Airway epithelial cell (primary cell): ENCODE measurements around a stretch of chr14.

DNA sequence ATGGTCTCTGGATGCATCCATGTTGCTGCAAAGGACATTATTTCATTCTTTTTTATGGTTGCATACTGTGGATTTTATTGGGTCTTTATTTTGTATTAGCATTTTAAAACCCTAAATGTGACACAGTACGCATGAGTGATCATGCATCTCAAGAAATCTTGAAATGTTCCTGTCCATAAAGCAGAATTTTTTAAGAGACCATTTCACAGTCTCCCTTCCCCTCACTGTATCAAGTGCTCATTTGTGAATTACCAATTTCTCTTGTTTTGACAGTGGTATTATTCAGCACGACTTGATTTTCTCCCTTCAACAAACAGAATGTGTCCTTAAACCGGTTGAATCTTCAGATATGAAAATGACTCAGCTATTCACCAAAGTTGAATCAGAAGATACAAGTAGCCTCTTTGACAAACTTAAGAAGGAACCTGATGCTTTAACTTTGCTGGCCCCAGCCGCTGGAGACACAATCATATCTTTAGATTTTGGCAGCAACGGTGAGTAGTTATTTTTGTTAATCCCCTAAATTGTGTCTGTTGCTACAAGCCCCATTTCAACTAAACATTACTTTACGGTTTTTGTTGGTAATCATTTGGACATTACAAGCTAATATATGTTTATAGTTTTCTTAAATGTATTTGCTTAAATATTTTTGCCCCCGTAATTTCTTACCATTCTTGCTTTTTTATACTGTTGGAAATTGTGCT lies 25.5 kb upstream of the SNAPC1 start:
- RAMPAGE, long total RNA, result no peak

- RAMPAGE, long total RNA, result no peak
These were observed 26.9 kb downstream of the SYT16 start for GRCh38 chr14:61839223-61839919.

GRCh38 chr14:61864267-61865255 lies 52.1 kb downstream of the SYT16 start:
- RAMPAGE, long total RNA, result no peak

DNA sequence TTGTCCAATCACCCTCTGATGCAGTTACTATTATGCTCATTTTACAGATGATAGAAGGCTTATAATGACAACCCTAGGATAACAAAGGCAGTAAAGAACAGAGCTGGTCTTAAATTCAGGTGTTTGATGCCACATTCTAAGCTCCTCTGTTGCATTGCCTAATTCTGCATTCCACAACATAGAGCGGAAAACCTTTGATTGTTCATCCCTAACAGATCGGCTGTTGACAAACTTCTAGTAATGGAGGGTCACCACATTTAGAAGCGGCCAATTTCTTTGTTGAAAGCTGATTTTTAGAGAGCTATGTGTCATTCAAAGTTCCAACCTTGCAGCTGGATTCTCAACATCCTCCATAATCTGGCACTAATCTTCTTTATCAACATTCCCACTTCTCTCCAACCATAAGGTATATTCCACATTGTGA lies 371.1 kb downstream of the SYT16 start:
- RAMPAGE, long total RNA, result no peak

- RAMPAGE, long total RNA, result no peak
These were observed 107.3 kb downstream of the PPP2R5E start for GRCh38 chr14:63435683-63436447.

DNA sequence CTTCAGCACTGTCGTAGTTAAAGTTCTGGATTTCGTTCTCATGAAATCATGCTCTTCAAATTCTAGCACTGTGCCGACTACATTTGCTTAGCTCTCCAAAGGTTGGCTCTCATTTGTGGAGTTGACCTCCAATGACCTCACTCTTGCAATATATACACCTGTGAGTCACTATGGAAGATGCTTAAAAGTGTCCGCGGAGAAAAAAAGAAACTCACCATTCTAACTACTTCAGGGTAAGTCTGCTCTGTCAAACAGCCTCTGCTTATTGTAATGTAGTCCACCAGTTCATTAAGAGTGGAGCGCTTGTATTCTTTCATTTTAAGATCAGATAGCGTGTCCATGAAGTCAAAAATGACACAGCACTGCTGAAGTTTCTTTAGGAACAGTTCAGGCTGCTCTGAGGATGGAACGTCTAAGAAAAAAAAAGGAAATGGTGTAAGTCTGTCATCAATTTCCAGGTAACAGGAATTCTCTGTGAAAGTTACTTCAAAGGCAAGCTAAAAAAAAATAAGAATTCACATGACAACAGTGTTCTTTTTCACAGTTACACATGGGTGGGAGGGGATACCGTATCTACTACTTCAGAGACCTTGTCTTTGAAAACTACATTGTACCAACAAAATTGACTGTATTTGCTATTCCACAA lies 89.6 kb downstream of the PPP2R5E start:
- RAMPAGE, long total RNA, result no peak

DNA sequence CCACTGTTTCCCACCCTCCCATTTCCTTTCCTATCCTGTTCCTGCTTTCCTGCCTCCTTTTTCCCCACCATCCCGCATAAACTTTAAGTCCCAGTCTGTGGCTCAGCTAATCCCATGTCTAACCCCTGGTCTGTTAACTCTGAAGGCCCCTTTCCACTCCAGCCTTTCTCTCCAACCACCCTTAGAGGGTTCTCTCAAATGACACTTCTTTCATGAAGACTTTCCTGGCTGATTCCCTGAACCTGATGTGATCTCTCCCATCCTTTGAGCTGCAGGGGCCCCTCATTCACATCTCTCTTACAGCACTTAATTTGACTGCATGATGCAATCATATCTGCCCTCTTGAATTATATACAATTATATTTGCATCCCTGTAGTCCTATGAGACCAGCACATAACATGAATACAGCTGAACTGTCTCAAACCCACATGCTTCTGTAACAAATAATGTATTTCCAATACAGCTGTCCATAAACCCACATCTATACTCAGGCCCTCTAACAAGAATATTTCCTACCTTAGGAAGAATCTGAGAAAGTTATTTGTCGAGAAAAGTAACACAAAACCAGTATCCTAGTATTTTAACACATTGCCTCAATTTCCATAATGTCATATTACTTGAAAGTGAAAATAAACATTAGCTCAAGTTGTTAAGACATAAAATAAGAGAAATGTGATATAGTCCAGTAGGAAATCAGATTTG lies 56.4 kb downstream of the PPP2R5E start:
- RAMPAGE, long total RNA, result no peak

- RAMPAGE, long total RNA, result no peak
These were observed 43.5 kb downstream of the PPP2R5E start for GRCh38 chr14:63499574-63500242.

- RAMPAGE, long total RNA, result no peak
These were observed 1.2 kb downstream of the PPP2R5E start for GRCh38 chr14:63541988-63542377.

DNA sequence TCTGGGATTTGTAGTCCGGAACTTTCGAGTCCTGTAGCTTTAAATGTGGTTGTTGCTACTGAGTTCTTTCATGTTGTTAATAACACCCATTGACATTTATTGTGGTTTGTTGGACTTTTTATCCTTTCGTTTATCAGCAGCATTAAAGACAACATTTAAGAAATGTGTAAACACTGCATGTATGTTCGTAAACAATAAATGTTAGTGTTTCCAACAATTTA lies 719 bp upstream of the WDR89 start:
- RAMPAGE, long total RNA, result no peak

DNA sequence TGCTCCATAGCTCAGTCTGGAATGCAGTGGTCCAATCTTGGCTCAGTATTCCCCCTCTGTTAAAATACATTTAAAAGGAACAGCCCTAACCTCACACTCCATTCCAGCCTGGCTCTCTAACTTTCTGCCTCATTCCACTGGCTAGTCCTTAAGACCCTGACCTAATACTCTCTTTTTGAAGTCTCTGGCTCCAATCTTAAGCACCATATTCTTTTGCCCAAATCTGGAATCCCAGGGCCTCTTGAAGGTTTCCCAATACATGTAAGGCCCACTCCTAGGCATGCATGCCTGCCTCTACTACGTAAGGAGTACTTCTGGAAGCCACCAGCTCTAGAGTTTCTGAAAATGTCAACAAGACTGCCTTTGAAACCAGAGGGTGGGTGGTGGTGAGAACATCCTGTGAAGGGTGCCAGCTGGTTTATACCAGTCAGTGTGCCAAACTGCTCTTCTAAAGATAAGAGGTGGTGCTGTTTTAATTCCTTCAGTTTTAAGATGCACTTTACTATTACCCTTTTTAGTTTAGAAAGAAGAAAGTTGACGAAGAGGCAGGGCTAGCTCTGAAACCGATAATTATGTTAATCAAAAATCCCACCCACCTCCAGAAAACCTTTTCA lies 8.6 kb upstream of the WDR89 start:
- RAMPAGE, long total RNA, result no peak

DNA sequence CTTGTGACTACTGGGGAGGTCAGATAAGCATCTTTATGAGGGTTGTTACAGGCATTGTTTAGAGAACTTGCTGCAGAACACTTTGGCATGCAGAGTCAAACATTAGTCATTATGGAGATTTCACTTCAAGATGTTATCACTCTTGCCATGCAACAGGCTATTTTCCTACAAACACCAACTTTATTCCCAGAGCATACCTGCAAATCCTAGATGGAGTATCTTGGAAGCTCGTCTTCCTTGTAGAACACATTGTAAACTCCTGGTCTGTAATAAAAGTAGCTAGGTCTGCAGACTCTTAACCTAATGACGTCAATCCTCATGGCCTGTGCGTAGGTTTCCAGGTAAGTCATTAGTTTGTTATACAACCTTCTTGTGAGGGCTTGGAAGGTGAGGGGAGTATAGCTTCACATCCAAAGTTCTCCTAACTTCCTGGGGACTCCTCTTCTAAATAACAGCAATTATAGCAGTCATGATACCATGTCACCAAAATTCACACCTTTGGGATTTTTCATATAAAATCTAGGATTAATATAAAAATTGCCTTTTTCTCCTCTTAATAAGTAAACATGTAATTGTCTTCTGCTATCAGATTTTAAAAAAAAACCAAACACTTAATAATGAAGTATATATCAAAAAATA lies 36.4 kb upstream of the WDR89 start:
- RAMPAGE, long total RNA, result no peak

GRCh38 chr14:63745975-63746811 lies 18.3 kb upstream of the SGPP1 start:
- RAMPAGE, long total RNA, result no peak

DNA sequence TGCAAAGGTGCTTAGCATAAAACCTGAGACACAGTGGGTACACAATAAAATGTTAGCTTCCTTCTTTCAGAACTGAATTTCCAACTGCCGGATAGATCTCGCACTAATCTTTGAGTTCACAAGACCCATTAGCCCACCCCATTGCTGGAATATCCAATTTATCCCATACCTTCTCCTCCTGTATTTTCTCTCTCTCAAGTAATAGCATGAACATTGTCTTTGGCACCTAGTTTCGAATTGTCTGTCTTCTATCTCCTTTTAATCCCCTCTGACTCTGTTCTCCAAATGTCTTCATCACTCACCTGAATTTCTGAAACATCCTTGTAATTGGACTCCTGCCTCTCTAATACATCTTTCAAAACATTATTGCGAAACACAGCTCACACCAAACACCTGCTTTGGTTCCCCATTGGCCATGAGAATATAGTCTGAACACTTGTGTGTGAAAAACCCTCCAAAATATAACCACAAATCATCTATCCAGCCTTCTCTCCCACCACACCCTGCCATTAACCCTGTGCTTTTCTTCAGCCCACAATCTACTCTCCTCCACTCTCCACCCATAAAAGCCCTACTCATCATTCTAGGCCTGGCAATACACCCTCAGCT lies 17.0 kb downstream of the SYNE2 start:
- RAMPAGE, long total RNA, result no peak

GRCh38 chr14:64200838-64201245 lies 93.3 kb downstream of the ESR2 start:
- RAMPAGE, long total RNA, result no peak

DNA sequence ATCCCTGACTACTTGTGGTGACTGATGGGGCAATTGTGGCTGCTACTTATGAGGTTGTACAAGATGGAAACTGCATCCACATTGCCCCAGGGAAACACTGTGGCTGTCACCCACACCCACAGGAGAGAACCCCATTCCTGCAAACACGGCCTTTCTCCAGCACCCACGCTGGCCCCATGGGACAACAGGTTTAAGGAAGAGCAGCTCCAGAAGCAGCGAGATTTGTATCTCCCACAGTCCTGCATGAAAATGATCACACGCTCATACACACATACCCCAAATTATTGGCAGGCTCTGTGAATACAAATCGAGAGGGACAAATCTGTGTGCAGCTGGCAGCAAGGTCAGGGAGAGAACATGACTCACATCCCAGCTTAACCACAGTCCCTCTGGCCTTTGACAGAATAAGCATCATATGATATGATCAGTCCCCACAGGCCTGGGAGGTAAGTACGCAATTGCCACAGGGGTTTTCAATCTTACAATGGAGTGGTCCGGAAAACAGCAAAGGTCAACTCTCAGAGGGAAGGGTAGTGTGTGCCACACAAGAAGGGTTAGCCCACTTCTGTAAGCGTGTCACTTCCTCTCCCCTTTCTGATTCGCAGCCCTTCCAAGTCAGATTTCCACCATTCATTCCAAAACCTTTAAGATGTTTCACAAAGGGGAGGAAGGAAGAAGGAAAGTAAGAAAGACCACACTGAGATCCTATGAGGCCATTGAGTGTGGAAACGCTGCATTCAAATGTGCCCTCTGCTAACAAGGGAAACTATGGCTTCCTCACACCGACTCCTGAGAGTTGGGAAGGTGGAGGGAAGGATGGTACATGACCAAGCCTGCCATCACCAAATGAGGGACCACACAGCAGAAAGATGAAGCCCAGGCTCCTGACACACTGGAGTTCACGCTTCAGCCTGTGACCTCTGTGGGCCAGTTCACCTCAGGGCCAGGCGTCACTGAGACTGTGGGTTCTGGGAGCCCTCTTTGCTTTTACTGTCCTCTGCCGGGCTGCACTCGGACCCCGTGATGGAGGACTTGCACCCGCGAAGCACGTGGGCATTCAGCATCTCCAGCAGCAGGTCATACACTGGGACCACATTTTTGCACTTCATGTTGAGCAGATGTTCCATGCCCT lies 61.6 kb downstream of the ESR2 start:
- RAMPAGE, long total RNA, result no peak

DNA sequence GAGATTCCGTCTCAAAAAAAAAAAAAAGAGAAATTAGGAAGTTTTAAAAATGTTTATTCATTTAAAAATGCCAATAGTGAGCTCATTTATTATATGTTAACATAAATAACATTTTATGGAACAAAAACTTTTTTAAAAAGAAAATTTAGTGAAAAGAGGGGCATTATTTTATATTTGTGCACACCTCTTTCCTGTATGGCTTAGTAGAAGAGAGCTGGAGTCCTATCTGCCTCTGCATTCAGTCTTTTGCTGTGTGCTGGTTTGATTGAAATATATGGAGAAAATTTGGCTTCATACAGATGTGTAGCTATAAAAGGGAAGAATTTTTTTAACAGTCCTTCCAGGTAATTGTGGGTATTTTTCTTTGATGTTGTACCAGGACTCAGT lies 13.5 kb downstream of the MTHFD1 start:
- RAMPAGE, long total RNA, result no peak

DNA sequence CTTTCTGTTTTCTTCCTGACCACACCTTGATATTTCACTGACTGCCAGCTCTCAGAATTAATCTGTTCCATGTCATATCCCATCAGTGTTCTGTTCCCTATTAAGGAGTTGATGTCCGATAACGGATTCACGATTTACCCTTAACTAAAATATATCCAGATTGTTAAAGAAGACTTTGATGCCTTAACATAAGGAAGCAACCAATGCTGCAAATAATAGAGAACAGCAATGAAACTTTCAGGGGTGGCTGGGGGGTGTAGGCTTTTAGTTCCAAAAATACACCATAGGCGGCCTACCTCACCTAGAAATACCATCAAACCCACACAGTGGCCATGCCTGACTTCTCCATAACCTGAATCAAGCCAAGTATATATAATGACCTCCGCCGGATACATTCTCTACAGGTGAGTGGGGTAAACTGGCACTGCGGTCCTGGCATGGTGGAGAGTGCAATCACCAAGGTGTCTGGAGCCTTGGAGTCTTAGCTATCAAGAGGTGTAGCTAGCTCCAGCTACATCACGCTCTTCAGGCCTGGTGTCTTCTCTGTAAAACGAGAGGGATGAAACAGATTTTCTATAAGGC lies 1.3 kb downstream of the ZBTB25 start:
- RAMPAGE, long total RNA, result no peak

DNA sequence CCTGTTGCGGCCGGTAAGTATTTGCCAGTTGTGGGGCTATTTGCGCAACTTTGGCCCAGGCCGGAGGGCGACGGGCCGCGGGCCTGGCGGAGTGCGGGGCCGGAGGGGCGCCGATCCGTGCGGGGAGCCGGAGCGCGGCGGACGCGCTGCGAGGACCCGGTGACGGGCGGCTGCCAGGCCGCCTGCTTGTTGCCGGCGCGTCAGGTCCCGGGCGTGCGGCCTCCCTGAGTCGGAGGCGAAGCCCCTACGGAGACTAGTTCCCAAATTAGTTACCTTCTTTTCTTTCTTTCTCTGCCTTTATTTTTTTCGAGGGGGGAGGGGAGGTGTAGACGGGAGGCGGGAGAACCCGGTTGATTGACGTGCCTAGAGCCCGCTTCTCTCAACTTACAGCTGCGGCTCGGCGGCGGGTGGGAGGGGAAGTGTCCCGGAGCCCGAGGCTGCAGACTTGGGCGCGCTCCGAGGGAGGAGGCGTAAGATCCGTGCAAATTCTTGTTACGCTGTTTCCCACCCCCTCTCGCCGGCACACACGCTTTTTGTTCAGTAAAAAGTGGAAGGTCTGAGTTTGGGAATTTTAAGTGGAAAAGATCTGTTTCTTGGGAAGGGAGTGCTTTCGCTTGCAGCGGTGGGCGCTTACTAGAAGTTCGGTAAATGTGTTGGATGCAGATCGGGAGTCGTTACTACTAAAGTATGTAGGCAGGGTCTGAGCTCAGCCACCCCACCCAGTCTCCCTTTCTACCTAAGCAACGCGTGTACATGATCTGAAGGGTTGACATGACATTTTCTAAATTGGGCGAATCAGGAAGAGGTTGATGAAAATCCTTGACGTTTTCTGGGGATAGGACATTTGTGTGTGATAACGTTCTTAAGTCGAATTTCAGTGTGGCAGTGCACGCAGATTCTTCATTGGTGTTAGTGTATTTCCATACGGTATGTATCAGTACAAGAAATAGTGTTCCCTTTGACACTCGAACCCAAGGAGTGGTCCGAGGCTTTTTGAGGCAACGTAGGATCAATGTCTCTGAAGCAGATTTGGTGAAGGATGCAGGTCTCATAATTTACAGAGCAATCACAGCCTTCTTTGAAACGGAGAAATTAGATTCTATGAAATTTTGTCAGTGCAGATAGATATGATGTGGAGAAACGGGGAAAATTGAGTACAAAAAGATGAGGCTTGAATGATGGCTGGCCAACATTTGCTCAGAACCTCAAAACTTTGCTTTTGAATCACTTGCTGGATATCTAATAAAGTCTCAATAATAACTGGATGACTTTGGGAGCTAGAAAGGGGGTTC lies 810 bp downstream of the ZBTB1 start:
- RAMPAGE, long total RNA, result no peak

DNA sequence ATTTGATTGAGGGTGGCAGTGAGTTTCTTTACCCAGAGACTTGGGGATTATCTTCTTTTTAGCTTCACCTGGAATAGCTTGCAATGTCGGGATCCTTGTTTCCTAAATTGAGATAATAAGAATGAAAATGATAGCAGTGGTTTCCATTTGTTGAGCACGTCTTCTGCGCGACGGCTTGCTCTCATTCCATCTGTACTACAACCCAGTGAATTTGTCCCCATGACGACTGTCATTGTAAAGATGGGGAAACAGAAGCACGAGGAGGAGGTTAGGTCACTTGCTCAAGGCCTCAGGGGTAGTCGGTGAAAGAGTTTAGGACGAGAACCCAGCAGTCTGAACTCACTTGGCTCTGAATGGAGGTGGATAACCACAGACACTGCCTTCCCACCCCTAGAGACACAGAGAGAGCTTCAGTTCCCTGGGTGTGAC lies 31.0 kb upstream of the PLEKHG3 start:
- RAMPAGE, long total RNA, result no peak